Measurements from ENCODE around the gene DCAF7.

DNA sequence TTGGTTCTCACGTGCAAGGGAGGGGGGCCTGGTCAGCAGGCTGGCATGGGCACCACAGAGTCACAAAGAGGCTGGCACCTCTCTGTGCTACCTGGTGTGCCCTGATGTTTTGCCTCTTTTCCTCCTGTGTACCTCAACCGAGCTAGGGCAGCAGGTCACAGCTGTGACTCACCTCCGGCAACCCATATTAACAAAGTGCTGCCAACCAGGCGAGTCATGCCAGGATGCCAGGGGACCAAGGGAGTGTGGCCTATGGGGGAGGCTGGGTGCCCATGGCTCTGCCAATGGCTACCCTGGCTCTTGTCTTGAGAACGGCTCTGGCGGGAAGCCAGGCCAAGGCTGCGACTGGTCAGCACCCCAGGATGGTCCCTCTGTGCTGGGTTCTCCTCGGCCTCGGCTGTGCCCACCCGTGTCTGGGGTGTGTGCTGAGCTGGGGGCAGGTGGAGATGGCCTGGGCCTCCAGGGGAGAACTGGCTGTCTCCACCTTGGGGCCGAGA, 75.7 kb downstream of the MRC2 start:
- PRO-cap, 2 experiments, result no peak in any of the 2 experiments

- PRO-cap, 2 experiments, result no peak in any of the 2 experiments
Observed at GRCh38 chr17:62800607-62801099, 7.5 kb downstream of the MARCHF10 start.

- PRO-cap, 2 experiments, result no peak in any of the 2 experiments
Observed at GRCh38 chr17:63039056-63039744, 73.2 kb downstream of the TANC2 start.

- PRO-cap, 2 experiments, result peak in 1 of 2 experiments; most common plus-strand start chr17:63251041 (in 1)
Observed at GRCh38 chr17:63250955-63251189, 195.2 kb downstream of the CYB561 start.

DNA sequence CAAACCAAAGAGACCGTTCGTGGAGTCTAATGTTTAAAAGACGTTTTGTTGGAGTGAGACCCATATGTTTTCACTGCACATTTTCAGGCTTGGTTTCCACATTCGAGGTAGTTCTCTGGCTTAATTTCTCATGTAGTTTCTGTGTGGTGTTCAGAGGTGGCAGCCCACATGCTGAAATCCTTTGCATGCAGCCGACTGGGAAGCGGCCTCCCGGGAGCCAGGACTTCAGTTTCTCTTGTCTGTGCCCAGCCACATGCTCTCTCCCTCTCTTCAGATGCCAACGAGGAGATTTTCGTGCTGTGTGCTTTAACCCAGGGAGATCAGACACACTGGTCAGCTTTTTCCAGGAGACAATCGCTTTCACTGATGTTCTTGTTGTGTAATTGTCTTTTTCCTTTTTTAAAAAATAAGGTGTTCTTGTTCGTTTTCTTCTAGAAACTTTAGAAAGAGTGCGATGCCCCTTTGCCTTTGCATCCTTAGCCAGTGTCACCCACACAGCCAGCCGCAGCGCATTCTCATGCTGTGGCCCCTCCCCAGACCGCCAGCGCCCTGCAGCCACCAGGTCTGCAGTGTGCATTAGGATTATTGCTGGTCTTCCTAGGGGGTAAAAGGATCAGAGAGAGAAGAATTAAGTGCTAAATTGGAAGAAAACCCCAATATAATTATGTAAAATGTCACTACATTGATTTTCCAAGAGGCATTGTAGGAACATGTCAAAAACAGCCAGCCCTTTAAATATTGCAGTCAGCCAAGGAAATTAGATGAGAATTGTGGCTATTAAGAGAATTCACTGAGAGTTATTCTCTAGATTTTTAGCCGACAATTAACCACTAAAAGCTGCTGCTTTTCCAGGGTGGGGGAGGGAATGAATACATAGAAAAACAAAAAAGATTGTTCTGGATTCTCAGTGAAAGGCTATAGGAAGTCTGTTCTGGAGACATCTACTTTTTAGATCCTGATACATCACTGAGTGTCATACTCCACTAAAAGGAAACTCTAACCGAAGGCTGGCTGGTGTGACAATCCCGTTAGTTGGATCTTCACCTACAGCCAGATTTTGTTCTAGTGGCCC, 23.9 kb downstream of the CYB561 start:
- PRO-cap, 2 experiments, result no peak in any of the 2 experiments

DNA sequence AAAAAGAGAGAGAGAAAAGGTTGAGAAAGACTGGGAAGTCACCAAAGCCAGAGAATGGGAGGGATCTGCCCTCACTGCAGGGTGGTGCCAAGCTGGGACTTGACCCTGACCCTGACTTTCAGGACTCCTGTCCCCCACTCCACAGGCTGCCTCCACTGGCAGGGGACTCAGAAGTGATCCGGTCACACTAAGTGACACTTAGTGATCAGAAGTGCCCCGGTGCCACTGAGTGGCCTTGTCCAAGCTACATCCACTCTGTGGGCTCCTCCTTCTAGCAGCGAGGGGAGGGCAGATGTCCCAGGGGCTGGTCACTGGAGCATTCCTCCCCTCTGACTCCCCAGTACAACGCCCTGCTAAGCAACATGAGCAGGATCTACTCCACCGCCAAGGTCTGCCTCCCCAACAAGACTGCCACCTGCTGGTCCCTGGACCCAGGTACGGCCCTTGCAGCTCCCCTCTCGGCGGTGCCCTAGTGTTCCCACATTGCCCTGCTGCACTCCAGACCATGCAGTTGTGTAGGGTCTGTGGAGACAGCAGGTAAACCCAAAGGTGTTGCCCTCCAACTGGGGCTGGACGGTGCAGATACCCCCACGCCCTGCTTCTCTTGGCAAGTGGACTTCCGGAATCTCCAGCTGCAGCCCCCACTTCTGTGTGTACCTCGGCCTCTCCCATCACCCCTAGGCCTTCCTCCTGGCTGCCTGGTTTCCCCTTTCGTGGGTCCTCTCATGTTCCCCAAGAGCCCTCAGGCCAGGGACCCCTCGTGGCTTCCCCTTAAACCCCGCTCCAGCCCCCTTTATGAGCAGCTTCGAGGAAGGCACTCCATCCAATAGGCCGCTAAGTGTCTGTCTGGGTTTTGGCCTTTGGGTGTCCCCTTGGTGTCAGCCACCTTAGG, 2.1 kb downstream of the ACE start:
- PRO-cap, 2 experiments, result no peak in any of the 2 experiments

GRCh38 chr17:63549633-63550316, 502 bp upstream of the DCAF7 start:
- PRO-cap, 2 experiments, result peak in 2 of 2 experiments; most common minus-strand start chr17:63550192 (in 1)

DNA sequence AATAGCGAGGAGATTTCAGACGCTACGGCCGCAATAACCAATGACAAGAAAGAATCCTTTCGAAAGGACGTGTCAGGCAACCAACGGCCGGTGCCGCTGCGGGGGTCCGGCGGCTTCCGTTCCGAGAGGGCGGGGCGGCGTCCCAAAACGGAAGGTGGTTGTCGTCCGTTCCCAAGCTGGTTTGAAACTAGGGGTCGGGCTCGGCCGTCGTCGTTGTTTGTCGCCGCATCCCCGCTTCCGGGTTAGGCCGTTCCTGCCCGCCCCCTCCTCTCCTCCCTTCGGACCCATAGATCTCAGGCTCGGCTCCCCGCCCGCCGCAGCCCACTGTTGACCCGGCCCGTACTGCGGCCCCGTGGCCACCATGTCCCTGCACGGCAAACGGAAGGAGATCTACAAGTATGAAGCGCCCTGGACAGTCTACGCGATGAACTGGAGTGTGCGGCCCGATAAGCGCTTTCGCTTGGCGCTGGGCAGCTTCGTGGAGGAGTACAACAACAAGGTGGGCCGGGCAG, at the start of gene DCAF7:
DCAF7 (plus strand) TSS at position 161 of the 512 bp plus-strand sequence.
- PRO-cap, 2 experiments, result peak in 2 of 2 experiments; most common plus-strand start position 174 of the sequence (in 2)

DNA sequence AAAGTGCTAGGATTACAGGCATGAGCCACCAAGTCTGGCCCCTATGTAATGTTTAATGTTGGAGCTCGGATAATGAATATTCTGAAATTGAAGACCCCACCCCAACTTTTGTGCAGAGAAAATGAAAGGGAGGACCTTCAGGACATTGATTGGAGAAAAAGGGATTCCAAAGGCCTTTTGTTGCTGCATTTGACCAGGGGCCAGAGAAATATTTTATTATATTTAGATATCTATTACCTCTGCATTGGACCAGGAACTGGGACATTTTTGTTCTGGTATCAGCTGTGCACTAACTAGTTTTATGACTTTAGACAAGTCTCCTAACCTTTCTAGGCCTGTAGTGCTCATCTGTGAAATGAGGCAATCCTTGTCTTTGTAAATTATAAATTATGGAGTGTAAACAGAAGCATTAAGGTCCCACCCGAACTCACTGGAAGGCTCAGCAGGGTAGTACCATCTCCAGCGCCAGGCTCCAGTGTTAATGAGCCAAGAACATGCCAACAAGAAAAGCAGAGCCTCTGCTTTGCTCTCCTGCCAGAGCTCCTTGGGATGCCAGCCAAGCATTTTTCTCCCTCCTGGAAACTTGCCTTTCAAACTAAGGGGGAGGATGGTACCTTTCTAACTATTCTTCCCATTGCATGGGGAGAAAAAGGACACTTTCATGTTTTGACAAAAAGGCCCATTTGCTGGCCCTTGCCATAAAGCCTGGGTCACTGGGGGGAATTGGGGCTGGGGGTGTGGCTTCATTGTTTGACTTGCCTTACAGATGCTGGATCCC, 15.0 kb downstream of the LIMD2 start:
- PRO-cap, 2 experiments, result no peak in any of the 2 experiments

DNA sequence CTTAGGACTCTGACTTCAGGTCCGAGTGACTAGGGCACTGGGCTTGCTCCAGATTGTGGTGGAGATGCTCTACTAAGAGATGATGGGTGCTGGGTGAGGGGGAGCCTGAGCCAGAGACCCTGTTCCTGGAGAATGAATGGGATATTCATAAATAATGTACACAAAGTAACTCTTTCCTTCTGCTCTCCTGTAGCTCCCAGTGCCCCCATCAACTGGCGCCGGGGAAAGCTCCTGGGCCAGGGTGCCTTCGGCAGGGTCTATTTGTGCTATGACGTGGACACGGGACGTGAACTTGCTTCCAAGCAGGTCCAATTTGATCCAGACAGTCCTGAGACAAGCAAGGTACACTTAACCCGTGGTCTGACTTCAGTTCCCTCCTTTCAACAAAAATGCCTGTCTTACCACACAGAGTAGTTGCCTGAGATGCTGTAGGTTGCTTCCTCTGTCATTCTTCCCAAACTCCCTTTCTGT, 9.8 kb downstream of the LIMD2 start:
- PRO-cap, 2 experiments, result no peak in any of the 2 experiments

GRCh38 chr17:63694267-63695239, 5.4 kb downstream of the LIMD2 start:
- PRO-cap, 2 experiments, result no peak in any of the 2 experiments

- PRO-cap, 2 experiments, result no peak in any of the 2 experiments
Observed at GRCh38 chr17:63696225-63696982, 3.5 kb downstream of the LIMD2 start.

DNA sequence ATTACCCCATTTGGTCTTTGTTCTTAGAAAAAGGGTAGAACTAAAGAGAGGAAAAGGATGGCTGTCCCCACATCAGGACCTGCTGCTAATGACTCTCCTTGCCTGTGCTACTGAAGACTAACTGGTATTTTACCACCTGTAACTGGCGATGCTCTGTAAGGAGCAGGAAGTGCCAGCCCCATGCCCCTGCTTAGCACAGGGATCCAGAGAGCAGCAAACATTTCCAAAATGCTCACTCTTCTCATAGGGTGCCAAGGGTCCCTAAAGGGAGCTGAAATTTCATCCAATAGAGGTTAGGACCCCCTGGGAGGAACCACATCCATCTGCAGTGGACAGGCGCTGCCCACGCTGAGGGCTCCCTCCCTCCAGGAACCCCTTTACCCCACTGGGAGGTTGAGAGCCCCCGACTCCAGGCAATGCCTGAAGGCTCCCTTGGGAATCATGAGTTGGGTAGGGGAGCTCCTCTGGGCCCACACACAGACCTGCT, 6.9 kb upstream of the LIMD2 start:
- PRO-cap, 2 experiments, result no peak in any of the 2 experiments

DNA sequence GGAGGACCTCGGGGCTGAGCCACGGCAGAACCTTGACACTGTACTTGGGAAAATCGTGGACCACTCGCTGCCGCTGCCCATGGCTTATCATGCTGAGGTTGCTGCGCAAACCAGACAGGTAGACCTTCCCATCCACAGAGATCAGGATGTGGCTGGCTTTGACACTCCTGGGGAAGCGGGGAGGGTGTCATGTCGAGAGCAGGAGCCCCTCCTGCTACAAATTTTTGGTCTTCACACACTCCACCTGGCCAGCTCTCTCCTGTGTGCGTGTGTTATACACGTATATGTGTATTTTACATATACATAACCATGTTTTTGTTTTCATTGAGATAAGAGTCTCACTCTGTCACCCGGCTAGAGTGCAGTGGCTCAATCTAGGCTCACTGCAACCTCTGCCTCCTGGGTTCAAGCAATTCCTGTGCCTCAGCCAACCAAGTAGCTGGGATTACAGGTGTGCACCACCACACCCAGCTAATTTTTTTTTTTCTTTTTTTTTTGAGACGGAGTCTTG, 7.4 kb upstream of the LIMD2 start:
- PRO-cap, 2 experiments, result no peak in any of the 2 experiments

DNA sequence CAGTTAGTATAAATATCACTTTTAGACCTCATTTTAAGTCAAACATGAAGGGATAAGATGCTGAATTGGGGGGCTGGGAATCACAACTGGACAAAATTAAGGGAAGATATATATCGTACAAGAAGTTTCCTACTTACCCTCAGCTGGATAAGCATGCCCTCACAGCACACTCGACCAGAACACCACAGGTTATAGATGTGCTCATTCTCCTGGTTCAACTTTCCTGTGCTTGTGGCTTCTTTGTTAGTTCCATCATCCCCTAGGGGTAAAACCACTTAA, 12.4 kb downstream of the CCDC47 start:
- PRO-cap, 2 experiments, result no peak in any of the 2 experiments

DNA sequence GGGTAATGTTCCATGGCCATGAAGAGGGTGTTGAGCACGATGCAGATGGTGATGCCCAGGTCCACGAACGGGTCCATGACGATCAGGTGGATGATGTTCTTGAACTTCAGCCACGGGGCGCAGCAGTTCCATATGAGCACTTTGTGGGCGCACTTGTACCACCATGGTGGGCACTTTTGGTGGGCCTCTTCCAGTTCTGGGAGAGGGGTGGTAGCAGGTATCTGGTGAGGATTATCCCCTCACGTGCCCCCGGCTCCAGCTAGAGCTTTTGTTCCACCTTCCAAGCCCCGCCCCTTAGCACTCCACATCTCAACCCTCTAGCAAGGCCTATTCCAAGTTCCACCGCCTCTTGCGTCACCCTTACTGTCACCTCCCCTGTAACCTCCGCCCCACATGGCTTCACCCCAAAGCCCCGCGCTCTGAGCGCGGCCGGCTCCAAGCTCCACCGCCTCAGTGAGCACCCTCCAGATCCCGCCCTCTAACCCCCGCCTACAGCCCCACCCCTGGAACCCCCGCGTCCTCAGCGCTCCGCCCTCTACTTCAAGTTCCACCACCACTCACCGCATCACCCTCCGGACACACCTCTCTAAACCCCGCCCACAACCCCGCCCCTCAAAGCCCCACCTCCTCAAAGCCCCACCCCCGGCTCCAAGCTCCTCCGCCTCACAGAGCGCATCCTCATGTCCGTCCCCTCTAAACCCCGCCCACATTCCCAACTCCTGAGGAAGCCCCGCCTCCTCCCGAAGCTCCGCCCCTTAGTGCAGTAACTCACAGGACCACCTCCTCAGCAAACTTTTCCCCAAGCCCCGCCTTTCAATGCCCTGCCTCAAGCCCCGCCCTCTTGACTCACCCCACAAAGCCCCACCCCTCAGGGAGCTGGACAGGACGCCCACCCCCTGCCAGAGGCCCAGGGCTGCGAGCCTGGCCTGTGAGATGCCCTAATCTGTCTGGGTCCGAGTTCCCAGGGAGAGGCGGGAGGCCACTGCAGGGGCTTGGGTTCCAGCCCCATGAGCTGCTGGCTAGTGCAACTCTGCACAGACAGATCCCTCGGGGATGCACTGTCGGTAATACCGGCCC, 11.1 kb downstream of the SCN4A start:
- PRO-cap, 2 experiments, result peak in 2 of 2 experiments; most common minus-strand start position 455 of the sequence (in 2)

DNA sequence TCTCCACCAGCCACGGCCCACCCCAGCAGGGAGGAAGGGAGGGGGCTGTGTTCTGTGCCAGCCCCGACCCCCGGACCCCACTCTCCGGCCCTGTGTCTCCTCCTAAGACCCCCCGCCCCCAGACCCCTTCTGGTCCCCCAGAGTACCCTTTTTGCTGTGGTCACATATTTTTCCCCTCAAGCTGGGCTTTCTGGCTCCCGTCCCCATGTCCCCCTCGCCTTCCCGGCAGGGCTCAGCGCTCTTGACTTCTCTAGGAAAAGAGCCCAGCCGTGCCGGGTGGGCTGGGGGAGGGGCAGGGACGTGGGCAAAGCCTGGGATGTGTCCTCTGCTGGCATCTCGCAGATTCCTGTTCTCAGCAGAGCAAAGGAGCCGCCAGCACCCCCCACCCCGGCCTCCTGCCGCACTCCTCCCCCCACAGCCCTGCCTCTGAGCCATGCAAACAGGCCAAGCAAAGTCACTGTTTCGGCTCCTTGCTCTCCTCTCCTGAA, 9.6 kb upstream of the PRR29 start:
- PRO-cap, 2 experiments, result no peak in any of the 2 experiments

DNA sequence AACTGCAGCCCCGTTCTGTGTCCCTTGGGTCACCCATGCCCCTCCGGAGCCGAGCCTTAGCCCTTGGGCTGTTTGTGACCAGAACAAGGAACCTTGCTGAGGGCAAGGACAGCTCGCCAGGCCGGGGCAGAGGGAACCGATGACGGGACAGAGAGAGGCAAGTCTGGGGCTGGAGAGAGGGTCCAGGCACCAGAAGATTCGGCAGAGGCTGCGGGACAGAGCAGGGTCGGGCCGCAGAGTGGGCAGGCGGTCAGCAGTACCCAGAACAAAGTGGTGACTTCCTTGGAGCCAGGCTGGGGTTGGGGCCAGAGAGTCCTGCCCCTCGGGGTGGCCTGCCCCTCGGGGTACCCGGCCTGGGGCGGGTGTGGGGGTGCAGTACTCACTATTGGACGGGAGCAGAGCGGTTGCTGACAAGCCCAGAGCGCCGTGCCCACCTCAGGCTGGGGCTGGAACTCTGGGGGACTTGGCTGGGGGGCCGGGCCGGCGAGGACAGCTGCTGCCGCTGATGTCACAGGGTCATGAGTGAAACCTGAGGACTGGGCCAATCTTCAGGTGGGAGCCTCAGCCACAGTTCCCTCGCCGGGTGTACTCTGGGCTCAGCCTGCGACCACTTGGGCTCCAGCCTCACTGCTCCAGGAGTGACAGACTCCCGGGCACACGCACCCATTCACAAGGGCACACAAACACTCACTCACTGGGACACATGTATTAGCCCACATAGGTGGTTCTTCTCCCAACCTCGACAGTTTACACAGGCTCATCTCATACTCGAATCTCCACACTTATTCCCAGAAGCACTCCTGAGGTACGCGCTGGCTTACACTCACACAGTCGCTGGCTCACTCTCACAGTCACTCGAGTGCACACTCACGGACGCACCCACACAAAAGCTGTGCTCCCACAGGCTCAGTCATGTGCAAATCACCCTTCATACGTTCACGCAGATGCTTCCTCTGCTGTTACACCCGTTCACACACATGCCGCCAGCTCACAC, 8.9 kb upstream of the PRR29 start:
- PRO-cap, 2 experiments, result no peak in any of the 2 experiments

- PRO-cap, 2 experiments, result no peak in any of the 2 experiments
Observed at GRCh38 chr17:63990422-63991003, 7.6 kb upstream of the PRR29 start.

DNA sequence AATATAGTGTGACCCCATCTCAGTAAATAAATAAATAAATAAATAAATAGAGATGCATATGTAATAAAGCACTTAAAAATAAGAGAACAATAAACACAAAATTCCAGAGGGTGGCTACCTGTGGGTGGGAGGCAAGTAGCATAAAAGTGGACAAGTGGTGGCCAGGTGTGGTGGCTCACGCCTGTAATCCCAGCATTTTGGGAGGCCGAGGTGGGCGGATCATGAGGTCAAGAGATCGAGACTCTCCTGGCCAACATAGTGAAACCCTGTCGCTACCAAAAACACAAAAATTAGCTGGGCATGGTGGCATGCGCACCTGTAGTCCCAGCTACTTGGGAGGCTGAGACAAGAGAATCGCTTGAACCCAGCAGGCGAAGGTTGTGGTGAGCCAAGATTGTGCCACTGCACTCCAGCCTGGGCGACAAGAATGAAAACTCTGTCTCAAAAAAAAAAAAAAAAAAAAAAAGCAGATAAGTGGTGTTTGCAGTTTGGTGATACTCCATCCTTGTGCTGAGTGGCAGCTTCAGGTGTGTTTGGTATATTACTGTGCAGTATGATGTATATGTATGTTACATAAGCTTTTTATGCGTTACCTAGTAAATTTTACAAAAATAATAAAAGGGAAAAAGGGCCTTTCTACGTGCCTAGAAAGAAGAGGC, 929 bp downstream of the ICAM2 start:
- PRO-cap, 2 experiments, result no peak in any of the 2 experiments

Data from heart right ventricle (tissue), 2 donors.